BJ (cell line): ENCODE measurements around a stretch of chr16.

DNA sequence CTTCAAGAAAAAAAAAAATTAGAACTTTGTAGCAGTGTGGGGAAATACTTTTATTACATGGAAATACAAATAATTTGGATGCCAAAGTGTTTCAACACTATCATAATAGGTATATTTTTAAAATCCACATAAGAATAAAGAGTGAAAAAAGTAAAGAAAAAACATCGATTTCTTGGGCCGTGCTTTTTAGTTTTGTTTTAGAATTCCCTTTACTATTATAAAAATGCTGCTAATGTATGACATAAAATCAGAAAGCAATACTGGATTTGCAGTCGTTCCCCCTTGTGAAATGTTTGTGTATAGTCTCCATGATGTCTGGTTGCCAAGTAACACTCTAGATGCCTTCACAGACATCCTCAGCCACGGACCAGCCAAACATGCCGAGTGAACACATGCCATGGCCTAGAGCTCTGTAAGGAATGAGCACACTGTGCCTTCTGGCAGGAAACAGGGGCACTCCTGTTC, 6.5 kb upstream of the CHST6 start:
- CAGE, long polyA plus RNA = no peak
- RRBS = no CpG with 5 or more reads among the region's 5 CpGs

DNA sequence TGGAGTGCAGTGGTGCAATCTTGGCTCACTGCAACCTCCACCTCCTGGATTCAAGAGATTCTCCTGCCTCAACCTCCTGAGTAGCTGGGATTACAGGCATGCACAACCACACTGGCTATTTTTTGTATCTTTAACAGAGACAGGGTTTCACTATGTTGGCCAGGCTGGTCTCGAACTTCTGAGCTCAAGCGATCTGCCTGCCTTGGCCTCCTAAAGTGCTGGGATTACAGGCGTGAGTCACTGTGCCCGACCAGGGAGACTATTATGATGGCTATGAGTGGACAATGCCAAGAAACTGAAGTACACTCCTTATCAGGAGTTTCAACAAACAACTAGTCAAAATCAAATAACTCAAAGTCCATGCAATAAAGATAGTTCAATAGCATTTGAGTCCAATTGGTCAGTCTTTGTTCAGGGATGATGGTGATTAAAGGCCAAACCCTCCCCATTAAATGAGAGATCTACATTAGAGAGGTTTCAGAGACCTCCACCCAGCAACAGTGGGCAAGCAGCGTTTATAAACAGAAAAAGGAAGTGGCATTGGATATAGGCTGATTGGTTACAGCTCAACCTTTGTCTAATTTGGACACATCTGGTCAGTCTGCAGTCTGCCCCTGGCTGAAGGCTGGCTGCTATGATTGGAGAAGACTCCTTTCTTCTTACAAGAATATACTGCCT, 8.1 kb downstream of the CHST5 start:
- CAGE, long polyA plus RNA = no peak
- RRBS = no CpG with 5 or more reads among the region's 5 CpGs

- CAGE, long polyA plus RNA = no peak
- RRBS = no CpG with 5 or more reads among the region's 5 CpGs
Observed at GRCh38 chr16:75541253-75541839, 5.4 kb upstream of the CHST5 start.

GRCh38 chr16:75657639-75658623, 10.4 kb downstream of the TERF2IP start:
- CAGE, long polyA plus RNA = no peak
- RRBS = no CpG with 5 or more reads among the region's 5 CpGs

DNA sequence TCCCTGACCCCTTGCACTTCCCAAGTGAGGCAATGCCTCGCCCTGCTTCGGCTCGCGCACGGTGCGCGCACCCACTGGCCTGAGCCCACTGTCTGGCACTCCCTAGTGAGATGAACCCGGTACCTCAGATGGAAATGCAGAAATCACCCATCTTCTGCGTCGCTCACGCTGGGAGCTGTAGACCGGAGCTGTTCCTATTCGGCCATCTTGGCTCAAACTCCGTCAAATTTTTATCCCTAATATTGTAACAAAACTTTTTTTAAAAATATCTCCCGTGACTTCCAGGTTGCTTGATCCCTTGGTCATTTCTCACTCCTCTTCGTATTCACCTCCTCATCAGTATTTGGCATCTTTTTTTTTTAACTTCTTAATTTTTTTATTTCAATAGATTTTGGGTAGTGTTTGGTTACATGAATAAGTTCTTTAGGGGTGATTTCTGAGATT, 101.5 kb upstream of the CPHXL start:
- CAGE, long polyA plus RNA = no peak
- RRBS = no CpG with 5 or more reads among the region's 16 CpGs

- CAGE, long polyA plus RNA = no peak
- RRBS = no CpG with 5 or more reads among the region's 5 CpGs
Observed at GRCh38 chr16:76428906-76429376, 151.7 kb downstream of the CNTNAP4 start.

DNA sequence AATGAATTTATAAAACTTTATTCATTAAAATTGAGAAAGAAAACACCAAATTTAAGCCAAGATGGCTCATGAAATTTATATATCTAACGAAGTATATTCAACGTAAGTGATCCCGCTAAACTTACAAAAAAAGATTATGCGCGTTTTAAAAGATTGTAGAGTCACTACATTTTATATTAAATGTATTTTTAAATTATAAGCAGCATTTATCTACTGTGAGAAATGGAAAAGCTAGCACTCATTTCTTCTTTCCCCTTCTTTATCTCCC, 232.2 kb downstream of the CNTNAP4 start:
- CAGE, long polyA plus RNA = no peak
- RRBS = no CpG with 5 or more reads among the region's 5 CpGs

- CAGE, long polyA plus RNA = no peak
- RRBS = 3% methylated on average over 6 of the region's 65 CpGs
Observed at GRCh38 chr16:77211749-77212662, 12.8 kb downstream of the SYCE1L start.

DNA sequence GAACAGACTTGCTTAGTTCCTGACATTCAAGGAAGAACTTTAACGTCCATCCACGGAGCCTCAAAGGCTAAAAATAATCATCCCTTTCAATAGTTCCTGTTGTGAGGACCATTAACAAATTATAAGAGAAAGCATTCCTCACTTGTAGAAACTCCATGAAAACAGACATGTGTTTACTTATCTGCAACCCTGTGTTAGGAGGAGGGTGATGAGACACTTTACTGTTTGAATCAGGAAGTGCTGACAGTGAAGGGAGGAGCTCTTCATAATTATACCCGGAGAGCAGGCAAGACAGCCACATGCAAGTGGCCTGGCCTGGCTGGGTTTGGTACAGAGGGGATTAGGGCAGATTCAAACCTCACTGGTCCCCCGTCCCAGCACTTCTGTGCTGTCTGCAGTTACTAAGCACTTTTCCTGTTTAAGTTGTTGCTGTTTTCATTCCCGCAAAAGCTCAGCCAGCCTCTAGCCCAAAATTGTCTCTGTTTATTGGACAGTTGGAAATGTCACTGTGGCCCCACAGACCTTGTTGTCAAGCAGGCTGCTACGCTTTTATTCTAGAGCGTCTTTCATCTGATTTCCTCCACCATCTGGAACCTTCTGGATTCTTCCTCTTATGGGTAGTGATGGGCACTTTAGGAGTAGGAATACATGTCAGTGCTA, 78.5 kb downstream of the WWOX start:
- CAGE, long polyA plus RNA = no peak
- RRBS = no CpG with 5 or more reads among the region's 7 CpGs

DNA sequence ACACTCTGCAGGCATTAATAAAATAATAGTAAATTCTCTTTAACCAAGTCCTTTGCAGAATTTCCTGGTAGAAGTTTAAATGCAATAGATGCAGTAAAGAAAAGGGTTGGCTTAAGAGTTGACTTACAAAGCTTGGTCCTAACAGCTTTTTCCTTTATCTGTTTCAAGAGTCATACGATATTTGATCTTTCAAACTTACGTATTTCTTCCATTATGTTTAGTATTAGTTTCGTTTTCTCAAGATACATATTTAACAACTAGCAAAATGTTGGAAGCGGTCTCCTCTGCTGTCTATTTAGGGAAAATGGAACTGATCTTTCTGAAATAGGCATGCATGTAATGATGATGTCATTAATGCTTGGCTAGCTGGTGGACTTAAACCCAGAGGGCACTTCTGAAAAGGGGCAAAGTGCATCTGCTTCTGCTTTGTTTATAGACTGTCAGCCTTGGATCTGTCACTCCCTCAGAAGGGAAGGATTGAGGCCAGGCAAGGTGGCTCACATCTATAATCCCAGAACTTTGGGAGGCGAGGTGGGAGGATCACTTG, 185.3 kb downstream of the WWOX start:
- CAGE, long polyA plus RNA = no peak
- RRBS = no CpG with 5 or more reads among the region's 5 CpGs

DNA sequence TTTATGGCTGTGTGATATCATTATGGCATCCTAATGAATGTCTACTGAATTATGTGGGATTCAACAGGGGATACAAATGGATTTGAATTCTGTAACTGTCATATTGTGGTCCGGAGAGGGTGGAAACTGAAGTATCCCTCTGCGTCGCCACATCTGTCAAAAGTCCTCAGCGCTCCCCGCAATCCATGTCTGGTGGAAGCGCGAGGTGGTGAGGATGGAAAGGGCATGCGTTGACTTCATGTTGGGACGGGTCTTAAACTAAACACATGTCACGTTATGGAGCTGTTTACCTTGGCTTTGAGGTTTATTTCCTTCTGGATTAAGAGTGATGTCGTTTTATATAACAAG, 418.0 kb downstream of the WWOX start:
- CAGE, long polyA plus RNA = no peak
- RRBS = no CpG with 5 or more reads among the region's 11 CpGs

DNA sequence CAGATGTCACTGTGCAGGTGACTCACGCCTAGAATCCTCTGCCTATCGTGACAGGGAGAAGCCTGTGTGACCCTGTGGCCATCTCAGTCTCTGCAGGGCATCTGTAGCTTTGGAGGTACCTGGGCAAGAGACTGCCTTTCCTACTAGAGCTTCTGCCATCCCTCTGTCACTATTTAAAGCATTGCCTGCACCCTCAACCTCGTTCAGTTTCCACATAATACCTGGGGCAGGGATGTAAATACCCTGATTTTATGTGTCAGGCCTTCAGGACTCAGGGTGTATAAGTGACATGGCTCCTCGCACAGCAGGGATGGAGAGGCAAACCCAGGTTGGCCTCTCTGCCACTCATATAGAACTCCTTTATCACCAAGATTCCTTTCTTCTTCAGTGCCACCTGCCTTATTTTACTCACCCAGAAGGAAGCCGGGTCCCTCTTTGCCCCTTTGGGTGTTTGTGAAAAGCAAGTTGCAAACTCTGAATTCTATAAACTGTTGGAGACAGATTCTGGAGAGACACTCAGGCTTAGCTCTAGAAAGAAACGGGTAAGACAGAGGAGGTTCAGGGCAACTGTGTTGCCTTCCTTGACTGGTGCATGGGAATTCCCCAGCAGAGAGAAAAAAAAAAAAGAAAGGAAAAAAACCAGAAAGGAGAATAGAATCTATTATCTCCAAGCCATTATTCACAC, 501.5 kb downstream of the WWOX start:
- CAGE, long polyA plus RNA = no peak
- RRBS = no CpG with 5 or more reads among the region's 6 CpGs

- CAGE, long polyA plus RNA = no peak
- RRBS = no CpG with 5 or more reads among the region's 7 CpGs
Observed at GRCh38 chr16:78608275-78608751, 508.9 kb downstream of the WWOX start.

GRCh38 chr16:78609283-78610299, 510.1 kb downstream of the WWOX start:
- CAGE, long polyA plus RNA = no peak
- RRBS = no CpG with 5 or more reads among the region's 13 CpGs

DNA sequence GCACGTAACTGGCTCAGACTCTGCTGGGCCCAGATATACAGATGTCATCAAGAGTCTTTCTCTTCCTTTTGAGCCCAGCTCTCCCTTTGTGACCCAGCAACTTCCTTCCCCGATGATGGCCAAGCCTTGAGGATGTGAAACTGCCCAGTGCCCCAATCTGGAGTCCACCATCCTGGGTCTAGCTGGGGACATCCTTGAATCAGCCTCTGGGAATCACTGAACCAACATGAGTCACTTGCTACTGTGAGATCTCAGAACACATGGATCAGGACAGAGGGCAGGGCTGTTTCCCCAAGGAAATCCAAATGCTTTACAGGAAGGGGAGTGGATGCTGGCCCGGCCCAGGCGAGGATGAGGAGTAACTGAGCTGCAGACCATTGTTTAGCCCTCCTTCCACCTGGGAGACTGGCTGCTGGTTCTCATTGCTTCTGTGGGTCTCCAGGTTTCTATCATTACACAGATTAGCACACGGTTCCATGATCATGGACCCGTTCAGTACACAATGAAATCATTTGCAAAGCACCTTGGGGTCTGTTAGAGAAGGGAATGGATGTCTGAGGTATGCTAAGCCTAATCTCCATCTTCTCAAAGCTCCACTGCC, 547.6 kb downstream of the WWOX start:
- CAGE, long polyA plus RNA = no peak
- RRBS = no CpG with 5 or more reads among the region's 6 CpGs

GRCh38 chr16:78669792-78670597, 570.5 kb downstream of the WWOX start:
- CAGE, long polyA plus RNA = no peak
- RRBS = no CpG with 5 or more reads among the region's 13 CpGs

DNA sequence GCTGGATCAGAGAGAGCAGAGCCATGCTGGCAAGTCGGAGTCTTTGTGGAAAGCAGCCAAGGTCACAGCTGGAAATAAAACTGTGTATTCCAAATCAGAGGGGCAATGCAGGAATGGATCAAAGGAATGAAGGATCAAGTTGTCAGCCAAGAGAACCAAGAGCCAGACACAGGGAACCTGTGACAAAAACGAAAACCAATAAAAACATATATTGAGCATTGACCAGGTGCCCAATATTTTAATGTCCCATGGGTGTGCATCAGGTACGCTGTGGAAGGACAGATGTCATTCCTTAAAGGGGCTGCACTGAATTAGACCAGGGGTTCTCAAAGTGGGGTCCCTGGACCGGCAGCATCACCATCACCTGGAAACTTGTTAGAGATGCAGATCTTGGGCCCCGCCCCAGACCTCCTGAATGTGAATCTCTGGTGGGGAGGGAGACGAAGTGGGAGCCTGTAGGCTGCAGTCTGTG, 596.2 kb downstream of the WWOX start:
- CAGE, long polyA plus RNA = no peak
- RRBS = no CpG with 5 or more reads among the region's 6 CpGs

DNA sequence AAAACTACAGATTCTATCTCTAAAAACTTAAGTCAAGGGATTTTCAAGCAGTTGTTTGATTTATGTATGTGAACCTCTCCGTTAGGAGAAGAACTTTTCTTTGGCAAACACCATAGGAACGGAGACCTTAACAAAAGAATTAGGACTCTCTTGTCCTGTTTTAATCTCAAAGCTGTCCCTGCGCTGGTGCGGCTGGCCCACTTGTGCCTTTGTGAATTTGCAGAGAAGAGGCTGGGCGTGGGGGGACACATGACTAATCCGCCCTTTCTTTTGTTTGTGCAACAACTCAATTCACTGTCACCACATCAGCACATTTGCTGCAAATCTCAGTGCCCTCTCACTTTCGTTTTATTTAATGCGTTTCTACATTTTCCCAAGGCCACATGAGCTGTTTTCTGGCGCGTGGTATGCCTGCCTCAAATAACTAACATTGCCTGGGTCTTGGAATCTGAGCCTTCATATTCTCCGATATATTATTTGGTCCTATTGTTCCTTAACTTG, 642.9 kb downstream of the MAF start:
- CAGE, long polyA plus RNA = no peak
- RRBS = no CpG with 5 or more reads among the region's 11 CpGs

GRCh38 chr16:79508886-79509717, 91.4 kb downstream of the MAF start:
- CAGE, long polyA plus RNA = no peak
- RRBS = no CpG with 5 or more reads among the region's 14 CpGs

- CAGE, long polyA plus RNA = no peak
- RRBS = no CpG with 5 or more reads among the region's 8 CpGs
Observed at GRCh38 chr16:79598271-79598698, 2.3 kb downstream of the MAF start.